ENCODE data around the gene WDR25.

- PRO-cap, result bidirectional peak, plus-strand start at chr14:100376485, minus-strand start at chr14:100376216
These were observed at the start of gene WDR25 for GRCh38 chr14:100375888-100376829. TSS of gene WDR25 (plus strand) at chr14:100376485.

- PRO-cap, result no peak
These were observed 7.5 kb downstream of the WDR25 start for GRCh38 chr14:100383690-100384356.

DNA sequence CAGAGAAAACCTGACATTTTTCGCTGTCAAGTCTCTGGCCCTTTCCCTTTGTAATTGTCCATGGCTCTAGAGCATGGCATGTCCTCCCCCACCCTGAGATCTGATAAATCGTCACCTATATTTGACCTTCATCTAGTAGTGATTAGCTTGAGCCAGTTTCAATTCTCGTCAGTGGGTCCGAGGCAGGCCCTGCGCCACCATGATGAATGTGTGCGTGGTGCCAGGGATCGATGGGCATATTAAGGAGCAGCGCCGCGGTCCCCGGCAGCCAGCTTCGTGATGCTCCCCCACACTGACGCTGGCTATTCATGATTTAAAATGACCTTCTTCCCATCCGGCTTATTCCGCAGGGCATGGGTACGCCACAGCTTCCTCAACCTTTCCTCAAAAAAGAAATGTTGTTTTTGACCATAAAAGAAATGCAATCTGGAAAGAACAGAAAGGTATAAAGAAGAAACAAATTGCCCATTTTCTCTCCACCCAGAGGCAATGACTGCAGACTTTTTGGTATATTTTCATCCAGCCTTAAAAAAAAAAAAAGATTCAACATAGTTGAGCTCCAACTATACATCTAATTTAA is 14.9 kb downstream of the WDR25 start:
- PRO-cap, result no peak

DNA sequence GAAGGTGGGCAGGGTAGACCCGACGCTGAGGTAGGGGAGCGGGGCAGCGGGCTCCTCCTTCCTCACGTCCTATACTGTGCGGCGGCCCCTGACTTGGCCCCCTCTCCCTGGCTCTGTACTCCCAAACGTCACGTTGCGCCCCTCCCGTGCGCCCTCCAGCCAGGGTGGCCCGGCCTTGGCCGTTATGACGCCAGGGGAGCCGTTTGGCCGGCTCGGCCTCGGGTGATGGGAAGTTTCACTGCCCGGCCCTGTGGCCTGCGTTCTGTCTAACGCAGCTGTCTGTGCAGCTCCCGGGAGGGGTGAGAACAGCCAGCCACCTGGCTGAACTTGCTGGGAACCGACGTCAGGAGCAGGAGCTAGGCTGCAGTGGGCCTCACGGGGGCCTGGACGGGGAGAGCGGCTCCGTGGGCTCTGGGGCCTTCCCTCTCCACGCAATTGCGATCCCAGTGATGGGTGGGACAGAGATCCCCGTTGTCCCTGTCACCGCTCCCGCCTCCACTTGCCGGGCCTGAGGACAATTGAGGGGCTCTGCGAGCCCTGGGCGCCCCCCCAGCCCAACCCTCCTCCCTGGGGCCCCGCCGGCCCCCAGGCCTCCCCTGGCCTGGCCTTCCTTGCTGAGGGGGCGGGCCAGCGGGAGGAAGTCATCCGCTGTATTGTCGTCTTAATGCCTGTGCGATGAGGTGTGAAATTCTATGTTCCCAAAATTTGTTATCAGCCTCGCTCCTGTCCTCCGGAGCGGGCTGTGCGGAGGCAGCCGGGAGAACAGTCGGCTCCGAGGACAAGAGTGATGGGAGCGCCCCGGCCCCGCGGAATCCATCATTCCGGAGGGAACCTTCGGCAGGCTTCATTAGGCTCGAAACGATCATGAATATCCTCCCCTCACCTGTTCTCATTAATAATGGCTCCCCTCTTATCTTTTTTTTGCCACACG is 17.6 kb upstream of the DLK1 start:
- PRO-cap, result no peak

DNA sequence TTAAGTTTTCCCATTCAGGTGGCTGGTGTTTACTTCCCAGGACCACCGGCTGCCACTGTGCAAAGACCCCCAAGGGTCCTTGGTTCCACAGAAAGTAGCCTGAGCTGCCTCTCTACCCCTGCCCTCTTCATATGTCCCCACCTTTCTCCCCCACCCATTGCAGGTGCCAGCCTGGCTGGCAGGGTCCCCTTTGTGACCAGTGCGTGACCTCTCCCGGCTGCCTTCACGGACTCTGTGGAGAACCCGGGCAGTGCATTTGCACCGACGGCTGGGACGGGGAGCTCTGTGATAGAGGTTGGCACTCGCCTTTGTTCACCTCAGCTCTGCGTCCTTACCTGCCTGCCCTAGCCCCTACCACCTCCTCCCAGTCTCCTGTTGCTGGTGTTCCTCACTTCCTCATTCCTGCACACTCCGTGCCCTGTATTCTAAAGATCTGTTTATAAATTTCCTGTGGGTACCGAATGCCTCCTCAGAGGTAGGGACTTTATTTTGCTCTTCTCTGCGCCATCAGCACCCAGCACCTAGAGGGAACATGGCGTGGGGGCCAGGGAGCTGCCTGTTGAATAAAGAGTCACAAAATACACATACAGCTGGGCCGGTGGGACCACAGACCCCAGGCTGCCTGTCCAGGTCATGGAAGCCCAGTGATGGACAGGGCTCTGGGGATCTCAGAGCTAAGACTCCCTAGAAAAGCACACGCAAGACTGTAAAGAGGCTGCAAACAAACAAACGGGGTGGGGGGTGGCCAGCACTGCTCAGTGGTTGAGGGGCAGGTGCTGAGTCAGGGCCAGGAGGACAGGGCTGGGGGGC is 2.3 kb downstream of the DLK1 start:
- PRO-cap, result no peak

GRCh38 chr14:100825663-100826666 is 77.6 kb downstream of the RTL1 start:
- PRO-cap, result bidirectional peak, plus-strand start at chr14:100826120, minus-strand start at chr14:100825926

- PRO-cap, result no peak
These were observed 1.0 kb upstream of the RTL1 start for GRCh38 chr14:100904358-100905089.

- PRO-cap, result no peak
These were observed 3.7 kb upstream of the RTL1 start for GRCh38 chr14:100907219-100907707.

- PRO-cap, result no peak
These were observed 65.2 kb upstream of the RTL1 start for GRCh38 chr14:100968704-100969046.

DNA sequence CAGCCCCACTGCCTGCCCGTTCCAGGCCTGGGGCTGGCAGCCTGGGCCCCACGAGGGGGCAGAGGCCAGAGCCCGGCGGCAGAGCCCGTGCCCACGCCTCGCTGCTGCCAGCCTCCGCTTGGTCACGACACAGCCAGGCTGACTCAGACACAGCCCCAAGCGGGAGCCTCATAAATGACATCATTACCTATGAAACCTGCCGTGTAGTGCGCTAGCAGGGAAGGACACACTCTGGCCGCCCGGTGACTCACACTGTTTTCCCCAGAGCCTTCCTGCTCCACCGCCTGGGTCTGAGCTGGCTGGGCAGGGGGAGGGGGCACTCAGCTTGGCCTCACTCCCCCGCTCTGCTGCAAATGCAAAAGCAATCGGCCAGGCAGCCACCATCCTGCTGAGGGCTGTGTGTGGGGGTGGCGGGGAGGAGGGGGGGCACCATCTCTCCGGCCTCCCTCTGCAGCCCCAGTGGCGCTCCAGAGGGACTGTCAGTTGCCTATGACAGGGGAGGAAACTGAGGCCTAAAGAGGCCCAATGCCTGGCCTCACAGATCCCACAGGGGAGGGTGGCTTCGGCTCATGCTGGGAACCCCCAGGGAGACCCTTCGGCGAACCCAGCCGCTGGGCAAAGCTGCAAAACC is 169.8 kb upstream of the RTL1 start:
- PRO-cap, result no peak

DNA sequence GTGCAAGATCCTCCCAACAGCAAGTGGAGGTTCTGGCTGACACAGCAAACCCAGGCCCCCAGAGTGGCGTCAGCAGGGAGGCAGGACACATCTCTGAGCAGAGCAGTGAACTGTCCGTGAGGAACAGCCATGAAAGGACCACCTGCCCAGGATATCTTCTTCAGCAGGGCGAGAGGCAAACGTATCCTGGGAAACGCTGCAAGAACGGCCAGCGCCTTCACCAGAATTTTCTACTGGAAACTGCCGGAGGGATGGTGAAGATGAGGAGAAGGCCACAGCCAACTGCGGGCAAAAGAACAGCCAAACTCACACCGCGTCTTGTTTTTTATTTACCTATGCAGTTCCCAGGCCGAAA is 385.5 kb upstream of the RTL1 start:
- PRO-cap, result no peak

GRCh38 chr14:101545705-101546131 is 215.8 kb upstream of the PPP2R5C start:
- PRO-cap, result no peak

GRCh38 chr14:101583980-101584546 is 177.4 kb upstream of the PPP2R5C start:
- PRO-cap, result no peak

- PRO-cap, result no peak
These were observed 55.4 kb upstream of the PPP2R5C start for GRCh38 chr14:101706025-101706641.

DNA sequence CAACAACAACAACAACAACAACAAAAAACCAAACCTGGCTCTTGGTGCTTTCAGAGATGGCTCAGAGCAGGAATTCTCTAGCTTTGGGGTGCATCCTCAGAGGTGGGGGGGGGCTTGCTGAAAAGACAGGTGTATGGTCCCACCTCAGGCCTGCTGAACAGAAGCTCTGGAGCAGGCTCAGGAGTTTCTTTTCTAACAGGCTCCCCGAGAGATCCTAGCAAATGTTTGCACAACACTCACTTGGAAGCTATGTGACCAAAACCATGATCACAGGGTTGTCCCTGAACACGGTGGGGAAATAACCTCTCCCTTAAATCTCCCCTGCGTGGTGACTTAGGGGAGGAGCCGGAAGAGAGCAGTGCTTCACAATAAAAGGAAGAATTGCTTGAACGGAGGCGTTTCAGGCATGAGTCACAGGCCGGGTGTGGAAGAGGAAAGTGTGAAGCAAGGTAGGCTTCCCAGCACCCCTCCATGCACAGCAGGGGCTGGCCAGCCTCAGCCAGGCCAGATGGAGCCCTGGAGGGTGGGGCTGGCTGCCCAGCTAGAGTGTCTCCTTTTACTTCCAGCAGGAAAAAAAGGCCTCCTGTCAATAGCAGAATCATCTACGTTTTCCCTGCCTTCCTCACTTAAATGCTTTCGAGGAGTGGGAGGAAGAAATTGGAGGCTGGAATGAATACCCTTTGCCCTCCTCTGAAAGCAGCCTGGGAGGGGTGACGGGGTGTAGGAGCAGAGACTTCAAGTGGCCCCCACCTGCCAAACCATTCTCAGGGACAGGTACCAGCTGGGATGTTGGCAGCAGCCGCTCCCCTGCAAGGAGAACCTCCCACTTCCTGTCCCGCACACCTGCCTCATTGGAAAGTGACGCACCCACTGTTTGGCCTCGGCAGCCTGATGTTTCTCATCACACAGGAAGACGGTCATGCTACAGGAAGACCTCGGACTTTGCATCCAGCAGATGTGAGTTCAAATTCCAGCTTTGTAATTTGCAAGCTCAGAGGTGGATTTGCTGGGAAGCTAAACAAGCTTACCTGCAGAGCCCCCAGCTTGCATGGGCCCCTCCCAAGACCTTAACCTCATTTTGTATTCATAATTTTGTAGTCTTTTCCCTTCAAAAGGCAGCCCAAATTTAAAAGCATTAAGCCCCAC is 30.1 kb upstream of the PPP2R5C start:
- PRO-cap, result no peak

- PRO-cap, result no peak
These were observed 52.8 kb upstream of the DYNC1H1 start for GRCh38 chr14:101911603-101911940.

- PRO-cap, result no peak
These were observed 2.0 kb upstream of the DYNC1H1 start for GRCh38 chr14:101962254-101962892.

- PRO-cap, result no peak
These were observed 18.8 kb downstream of the DYNC1H1 start for GRCh38 chr14:101982940-101983839.

- PRO-cap, result no peak
These were observed 25.5 kb downstream of the DYNC1H1 start for GRCh38 chr14:101989871-101990332.

- PRO-cap, result no peak
These were observed 44.5 kb downstream of the DYNC1H1 start for GRCh38 chr14:102008711-102009418.

Measured in ascending aorta (tissue), 1 donor.